Breast epithelium (tissue), 2 donors: ENCODE data around the genes OSTN, UTS2B and FGF12.

- PRO-cap: no peak
- RAMPAGE, long total RNA, 2 experiments: no peak in any of the 2 experiments
Measured at GRCh38 chr3:191199148-191199413, at the start of gene OSTN. Gene OSTN (plus strand): TSS chr3:191199241.

DNA sequence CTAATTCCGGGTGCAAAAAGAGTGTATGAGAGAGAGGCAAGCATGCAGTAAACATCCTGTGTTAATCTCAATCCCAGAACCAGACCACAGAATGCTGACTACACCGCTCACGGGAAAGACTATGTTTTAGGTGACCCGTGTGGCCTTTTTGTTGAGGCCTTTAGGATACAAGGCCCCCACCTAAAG lies 328 bp upstream of the CCDC50 start:
- PRO-cap: no peak
- RAMPAGE, long total RNA, 2 experiments: no peak in any of the 2 experiments

DNA sequence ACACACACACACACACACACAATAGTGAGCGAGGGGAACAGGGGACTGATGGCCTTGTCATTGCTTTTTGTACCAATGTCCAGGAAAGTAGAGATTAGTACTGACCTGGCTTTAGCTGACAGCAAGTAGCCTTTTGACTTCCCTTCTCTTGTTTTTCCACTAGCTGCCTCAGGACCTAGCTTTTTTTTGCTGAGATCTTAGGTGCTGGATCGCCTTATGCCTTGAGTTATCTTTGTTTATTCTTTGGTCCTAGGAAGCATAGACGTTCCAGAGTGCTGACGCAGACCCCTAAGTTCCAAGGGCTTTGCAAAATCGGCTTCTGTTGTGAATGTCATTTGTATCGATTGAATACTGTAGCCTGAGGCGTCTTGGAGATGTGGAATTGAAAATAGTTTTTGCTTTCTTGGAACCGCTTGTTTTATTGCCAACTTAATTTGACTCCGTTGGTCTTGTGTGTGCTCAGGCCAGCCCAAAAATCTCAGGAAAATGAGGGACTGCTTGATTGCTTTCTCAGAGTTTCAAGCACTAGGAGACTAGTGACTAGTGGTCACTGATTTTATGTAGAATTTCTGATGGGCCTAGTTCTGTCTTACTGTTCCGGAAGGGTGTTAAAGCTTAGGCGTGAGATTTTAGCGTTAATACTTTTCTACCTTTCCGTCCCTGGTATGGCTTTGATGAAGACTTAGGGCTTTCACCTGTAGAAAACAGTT lies at the start of gene UTS2B:
UTS2B (minus strand) TSS at position 218 of the 710 bp plus-strand sequence.
- PRO-cap: no peak
- RAMPAGE, long total RNA, 2 experiments: no peak in any of the 2 experiments

DNA sequence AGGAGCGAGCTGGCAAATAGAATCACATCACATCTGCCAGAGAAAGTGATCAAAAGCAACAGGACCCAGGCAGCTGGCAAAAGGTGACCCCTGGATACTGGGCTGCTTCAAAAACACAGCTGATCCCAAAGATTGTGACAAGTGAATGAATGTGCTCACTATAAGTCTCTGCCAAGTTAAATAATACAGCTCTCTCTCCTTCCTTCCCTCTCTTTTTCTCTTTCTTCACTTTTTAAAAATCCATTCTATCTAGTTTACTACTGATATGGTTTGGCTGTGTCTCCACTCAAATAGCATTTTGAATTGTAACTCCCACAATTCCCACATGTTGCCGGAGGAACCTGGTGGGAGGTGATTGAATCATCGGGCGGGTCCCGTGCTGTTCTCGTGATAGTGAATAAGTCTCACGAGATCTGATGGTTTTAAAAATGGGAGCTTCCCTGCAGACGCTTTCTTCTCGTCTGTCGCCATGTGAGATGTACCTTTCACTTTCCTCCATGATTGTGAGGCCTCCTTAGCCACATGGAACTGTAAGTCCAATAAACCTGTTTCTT lies 35.8 kb upstream of the PYDC2 start:
- PRO-cap: no peak
- RAMPAGE, long total RNA, 2 experiments: no peak in any of the 2 experiments

DNA sequence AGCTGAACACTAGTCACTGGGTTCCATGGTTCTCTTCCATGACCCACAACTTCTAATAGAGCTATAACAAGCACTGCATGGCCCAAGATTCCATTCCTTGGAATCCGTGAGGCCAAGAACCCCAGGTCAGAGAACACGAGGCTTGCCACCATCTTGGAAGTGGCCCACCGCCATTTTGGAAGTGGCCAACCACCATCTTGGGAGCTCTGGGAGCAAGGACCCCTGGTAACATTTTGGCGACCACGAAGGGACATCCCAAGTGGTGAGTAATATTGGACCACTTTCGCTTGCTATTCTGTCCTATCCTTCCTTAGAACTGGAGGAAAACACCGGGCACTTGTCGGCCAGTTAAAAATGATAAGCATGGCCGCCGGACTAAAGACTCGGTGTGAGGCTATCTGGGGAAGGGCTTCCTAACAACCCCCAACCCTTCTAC lies 198.1 kb downstream of the PYDC2 start:
- PRO-cap: no peak
- RAMPAGE, long total RNA, 2 experiments: no peak in any of the 2 experiments

DNA sequence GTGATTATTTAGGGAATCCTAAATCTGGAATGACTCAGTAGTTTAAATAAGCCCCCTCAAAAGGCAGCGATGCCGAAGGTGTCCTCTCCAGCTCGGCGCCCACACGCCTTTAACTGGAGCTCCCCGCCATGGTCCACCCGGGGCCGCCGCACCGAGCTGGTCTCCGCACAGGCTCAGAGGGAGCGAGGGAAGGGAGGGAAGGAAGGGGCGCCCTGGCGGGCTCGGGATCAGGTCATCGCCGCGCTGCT lies 318.2 kb downstream of the FGF12 start:
- PRO-cap: no peak
- RAMPAGE, long total RNA, 2 experiments: no peak in any of the 2 experiments

DNA sequence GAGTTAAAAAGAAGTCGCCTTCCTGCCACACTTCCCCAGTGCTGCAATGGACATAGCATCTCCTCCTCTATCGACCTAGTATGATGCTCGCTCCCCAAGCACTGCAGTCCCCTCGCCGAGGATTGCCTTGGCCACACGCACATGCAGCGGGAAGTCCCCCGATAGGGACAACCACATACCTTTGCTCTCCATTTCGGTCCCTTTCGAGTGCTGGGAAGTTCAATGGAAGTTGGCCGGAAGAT lies 418 bp downstream of the FGF12 start:
- PRO-cap: no peak
- RAMPAGE, long total RNA, 2 experiments: no peak in any of the 2 experiments

DNA sequence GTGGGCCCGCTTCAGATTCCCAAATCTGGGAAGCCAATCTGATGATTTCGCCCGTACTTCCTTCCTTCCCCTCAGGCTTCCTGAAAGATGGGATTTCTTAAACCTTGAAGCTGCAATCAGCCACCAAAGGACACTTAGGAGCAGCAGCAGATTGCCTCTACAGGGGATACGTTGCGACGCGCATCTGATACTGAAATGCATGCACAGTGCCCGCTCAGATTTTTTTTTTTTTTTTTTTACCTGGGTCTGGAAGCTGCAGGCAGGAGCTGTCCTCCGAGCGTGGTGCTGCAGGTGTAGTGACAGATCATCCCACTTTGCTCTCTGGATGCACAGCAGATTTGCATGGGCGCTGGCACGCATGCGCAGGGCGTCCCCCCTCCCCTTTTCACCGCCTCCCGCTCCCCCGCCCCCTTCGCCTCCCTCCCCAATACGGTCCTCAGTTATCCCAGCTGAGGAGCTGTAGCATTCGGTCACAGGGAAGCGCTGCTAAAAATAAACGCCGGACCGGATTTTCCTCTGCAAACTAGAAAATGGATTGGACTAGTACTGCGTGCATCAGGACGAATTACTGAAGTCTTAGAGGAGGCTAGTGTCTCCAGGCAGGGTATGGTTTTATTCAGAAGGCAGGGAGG lies at the start of gene FGF12:
FGF12 (minus strand) TSS at position 298 of the 632 bp plus-strand sequence.
- PRO-cap: no peak
- RAMPAGE, long total RNA, 2 experiments: no peak in any of the 2 experiments

DNA sequence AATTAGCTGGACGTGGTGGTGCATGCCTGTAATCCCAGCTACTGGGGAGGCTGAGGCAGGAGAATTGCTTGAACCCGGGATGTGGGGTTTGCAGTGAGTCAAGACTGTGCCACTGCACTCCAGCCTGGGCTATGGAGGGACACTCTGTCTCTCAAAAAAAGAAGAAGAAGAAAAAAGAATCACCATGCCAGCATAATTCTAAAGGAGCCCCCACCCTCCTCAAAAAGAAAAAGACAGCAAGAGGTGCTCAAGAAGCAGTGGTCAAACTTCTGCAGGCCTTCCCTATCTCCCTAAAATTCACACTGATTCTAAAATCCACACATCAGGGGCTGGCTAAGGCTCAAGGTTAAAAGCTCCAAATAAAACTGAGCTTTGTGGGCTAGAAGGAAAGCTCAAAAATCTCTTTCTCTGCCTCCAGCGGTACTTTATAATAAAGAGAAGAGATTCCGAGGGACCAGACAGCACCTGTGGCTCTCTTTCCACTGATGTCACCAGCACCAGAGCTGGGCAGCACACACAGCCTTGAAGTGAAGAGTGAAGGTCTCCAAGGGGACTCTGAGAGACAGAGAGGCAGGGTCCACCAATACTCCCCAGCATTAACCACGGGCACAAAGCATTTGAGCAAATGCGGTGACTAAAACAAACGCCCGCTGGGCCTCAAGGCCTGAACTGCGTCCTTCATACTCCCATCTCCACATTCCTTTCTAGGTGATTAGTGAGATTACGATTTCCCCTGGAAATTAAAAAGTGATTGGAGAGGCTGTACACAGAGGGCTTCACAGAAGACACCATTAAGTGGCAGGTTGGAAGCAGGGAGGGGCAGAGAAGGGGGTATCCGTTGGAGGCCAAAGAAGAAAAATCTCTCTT lies 38.6 kb downstream of the MB21D2 start:
- PRO-cap: no peak
- RAMPAGE, long total RNA, 2 experiments: no peak in any of the 2 experiments

DNA sequence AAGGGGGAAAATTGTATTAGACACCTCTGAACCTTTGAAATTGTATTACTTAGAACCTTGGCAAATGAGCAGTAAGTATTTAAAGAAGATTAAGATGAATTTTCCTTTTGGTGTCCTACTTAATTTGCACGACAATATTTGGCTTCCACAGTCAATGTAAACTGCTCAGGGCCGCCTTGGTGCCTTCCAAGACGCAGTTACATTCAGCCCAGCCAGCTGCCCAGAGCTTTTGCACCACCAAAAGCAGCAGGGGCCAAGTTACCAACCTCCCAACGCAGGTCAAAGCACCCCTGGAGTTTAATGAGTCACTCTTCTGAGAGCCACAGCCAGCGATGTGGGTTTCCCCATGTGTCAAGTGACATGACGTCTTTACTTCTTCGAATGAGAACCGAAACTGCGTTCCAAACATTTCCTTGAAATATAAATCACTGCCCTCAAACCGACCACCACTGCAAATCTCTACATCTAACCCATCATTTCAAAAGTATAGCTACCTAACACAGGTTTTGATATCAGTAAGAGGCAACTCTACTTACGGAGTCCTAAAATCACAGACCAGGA lies 24.7 kb downstream of the MB21D2 start:
- PRO-cap: no peak
- RAMPAGE, long total RNA, 2 experiments: no peak in any of the 2 experiments

- PRO-cap: no peak
- RAMPAGE, long total RNA, 2 experiments: no peak in any of the 2 experiments
Measured at GRCh38 chr3:193554032-193554642, 558 bp downstream of the ATP13A4 start.

DNA sequence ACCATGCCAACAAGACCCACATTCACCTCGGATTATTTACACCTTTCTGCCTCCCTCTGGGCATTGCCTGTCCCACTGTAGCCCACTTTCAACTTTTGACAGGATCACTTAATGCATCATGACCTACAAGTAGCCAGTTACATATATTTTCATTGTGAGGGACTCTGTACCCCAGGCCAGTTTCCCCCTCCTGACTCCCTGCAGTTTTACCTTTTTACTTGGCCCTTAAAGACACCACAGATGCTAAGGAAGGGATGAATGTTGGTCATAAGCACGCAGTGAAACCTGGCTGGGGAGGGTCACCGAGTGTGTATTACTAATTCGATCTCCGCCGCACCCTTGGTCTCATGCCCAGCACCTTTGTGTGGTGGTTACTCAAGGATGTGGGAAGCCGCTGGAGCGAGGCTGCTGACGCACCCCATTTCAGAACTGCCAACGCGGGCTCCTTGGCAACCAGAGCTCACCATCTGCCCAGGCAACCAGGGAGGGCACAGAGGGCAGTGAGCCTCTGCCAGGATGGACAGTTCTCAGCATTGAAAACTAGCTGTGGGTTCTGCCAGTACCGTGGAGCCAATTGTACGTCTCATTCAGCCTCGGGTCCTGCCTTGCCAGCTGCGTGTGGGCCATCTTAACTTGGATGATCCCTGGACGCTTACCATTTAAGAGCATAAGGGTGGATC lies 238.4 kb downstream of the OPA1 start:
- PRO-cap: no peak
- RAMPAGE, long total RNA, 2 experiments: no peak in any of the 2 experiments

DNA sequence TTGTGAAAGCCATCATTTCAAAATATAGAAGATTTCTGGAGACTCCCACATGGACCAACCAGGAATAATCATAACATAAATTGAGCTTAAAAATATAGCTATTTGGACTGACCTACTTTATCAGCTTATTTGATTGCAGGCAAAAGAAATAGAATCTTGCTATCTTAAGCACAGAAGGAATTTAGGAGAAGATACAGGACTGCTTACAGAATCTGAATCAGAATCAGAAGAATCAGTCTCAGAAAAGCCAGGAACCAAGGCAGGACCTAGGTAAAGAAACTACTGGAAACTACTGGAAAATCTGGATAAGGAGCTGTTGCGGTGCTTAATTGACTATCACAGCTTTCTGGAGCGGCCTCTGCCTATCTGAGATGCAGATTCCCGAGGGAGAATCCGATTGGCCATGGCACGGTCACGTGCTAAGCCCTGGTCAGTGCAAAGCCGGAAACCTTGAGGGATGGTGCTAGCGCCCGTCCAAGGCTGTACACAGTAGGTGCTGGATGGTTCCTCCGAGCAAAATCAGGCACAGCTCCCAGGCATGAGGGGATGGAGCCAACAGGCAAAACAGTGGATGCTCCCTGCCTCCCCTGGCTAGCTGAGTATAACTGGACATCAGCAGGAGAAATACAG lies 238.8 kb upstream of the HES1 start:
- PRO-cap: no peak
- RAMPAGE, long total RNA, 2 experiments: no peak in any of the 2 experiments

- PRO-cap: no peak
- RAMPAGE, long total RNA, 2 experiments: no peak in any of the 2 experiments
Measured at GRCh38 chr3:193910652-193911447, 225.1 kb upstream of the HES1 start.

DNA sequence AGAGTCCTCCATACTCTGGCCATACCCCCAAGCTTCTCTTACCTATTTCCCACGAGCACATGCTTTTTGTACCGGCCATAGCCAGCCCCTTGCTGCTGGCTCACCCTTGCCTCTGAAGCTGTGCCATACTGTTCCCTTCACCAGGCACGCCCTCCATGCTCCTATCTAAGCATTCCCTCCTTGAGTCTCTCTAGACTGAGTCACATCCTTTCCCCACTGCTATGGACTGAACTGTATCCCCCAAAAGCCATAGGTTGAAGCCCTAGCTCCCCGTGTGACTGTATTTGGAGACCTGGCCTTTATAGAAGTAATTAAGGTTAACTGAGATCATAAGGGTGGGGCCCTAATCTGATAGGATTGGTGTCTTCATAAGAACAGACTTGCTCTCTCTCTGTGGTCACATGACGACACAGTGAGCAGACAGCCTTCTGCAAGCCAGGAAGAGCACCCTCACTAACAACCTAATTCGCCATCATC lies 66.6 kb upstream of the HES1 start:
- PRO-cap: no peak
- RAMPAGE, long total RNA, 2 experiments: no peak in any of the 2 experiments

DNA sequence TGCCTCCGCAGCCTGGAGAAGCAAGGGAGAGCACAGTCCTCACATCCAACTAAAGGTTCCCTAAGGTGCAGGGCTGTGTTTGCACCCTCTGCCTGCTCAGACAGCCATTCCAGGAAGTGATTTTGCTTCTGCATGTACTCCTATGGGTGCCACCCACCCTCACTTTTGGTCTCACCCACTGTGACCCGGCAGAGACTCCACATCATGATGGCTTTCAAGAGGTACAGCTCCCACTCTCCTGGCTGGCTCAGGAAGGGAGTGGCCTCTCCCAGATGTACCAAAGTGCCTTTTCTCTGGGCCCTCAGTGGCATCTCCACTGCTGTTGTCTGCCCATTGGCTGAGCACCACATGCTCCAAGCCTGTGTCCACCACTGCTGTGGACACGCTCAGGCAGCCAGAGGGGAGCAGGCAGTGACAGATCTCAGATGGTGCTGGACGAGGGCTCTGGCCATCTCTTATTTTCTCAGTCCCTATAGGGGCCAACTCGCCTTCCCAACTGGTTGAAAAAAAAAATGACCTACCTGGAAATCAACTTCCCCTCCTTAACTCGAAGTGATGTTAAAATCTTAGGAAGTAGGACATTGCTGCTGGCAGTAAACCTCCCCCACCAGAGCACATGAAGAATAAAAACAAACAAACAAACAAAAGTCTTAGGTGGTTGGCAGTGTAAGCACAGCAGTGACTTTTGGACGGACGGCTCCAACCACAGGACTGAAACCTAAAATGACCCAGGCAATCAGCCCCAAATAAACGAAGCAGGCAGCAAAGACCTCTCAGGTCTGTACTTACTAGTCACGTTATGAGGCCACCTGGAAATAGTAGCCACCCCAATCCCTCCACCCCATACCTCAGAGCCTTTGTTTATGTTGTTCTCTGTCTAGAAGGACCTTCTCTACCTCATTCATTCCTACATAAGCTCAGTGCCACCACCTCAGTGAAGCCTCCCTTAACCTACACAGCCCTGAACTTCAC lies 33.8 kb upstream of the HES1 start:
- PRO-cap: no peak
- RAMPAGE, long total RNA, 2 experiments: no peak in any of the 2 experiments

- PRO-cap: no peak
- RAMPAGE, long total RNA, 2 experiments: no peak in any of the 2 experiments
Measured at GRCh38 chr3:194104019-194104883, 31.7 kb upstream of the HES1 start.

DNA sequence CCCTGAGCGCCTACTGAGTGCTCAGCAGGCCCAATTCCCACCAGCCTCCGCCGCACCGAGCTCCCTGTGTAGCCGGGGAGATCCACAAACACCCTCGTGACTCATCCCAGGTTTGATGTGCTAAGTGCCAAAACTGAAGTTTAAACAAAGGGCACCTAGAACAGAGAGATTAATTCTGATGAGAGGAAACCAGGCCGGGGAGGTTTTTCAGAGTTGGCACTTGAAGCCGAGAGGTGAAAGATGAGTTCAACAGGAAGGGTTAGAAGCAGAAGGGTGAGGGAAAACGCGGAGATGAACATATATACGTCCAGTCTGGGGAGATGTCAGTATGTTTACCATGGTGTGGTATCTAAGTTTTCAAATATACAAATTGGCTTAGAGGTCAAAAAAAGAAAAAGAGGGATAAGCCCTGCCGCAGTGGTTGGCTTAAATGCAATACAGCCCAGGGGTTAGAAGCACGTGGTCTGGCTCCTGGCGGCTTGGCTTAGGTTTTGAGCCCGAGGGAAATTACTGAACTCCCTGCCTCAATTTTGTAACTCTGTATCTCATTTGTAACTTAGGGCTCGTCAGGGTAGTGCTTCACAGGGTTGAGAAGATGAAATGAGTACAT lies 6.2 kb downstream of the HES1 start:
- PRO-cap: unidirectional peak, minus-strand start at position 66 of the sequence
- RAMPAGE, long total RNA, 2 experiments: no peak in any of the 2 experiments

- PRO-cap: no peak
- RAMPAGE, long total RNA, 2 experiments: no peak in any of the 2 experiments
Measured at GRCh38 chr3:194330423-194331190, 20.5 kb downstream of the CPN2 start.

- PRO-cap: no peak
- RAMPAGE, long total RNA, 2 experiments: no peak in any of the 2 experiments
Measured at GRCh38 chr3:194375507-194375972, 6.0 kb upstream of the LRRC15 start.